Left lobe of liver (tissue), 1 donor: ENCODE results near the gene NUDT12.

DNA sequence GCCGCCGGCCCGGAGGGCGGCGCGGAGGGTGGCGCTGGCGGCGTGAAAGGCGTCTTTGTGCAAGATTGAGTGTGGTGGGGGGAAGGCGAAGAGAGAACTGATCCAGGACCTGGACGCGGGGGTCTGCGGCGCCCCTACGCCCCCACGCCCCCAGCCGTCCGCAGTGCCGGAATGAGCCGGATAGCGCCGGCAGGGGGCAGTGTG, 4.5 kb upstream of the RGMB start:
- PRO-cap: no peak

- PRO-cap: no peak
These were observed 4.2 kb upstream of the RGMB start for GRCh38 chr5:98769248-98769690.

GRCh38 chr5:98803161-98803414, 29.6 kb downstream of the RGMB start:
- PRO-cap: no peak

- PRO-cap: no peak
These were observed 56.2 kb downstream of the CHD1 start for GRCh38 chr5:98872425-98873149.

- PRO-cap: no peak
These were observed 36.4 kb downstream of the CHD1 start for GRCh38 chr5:98892250-98892900.

GRCh38 chr5:100052619-100053222, 482.5 kb upstream of the FAM174A start:
- PRO-cap: unidirectional peak, plus-strand start at chr5:100052999

GRCh38 chr5:100841639-100842013, 61.5 kb downstream of the ST8SIA4 start:
- PRO-cap: no peak

- PRO-cap: no peak
These were observed 3.3 kb downstream of the ST8SIA4 start for GRCh38 chr5:100899796-100900151.

DNA sequence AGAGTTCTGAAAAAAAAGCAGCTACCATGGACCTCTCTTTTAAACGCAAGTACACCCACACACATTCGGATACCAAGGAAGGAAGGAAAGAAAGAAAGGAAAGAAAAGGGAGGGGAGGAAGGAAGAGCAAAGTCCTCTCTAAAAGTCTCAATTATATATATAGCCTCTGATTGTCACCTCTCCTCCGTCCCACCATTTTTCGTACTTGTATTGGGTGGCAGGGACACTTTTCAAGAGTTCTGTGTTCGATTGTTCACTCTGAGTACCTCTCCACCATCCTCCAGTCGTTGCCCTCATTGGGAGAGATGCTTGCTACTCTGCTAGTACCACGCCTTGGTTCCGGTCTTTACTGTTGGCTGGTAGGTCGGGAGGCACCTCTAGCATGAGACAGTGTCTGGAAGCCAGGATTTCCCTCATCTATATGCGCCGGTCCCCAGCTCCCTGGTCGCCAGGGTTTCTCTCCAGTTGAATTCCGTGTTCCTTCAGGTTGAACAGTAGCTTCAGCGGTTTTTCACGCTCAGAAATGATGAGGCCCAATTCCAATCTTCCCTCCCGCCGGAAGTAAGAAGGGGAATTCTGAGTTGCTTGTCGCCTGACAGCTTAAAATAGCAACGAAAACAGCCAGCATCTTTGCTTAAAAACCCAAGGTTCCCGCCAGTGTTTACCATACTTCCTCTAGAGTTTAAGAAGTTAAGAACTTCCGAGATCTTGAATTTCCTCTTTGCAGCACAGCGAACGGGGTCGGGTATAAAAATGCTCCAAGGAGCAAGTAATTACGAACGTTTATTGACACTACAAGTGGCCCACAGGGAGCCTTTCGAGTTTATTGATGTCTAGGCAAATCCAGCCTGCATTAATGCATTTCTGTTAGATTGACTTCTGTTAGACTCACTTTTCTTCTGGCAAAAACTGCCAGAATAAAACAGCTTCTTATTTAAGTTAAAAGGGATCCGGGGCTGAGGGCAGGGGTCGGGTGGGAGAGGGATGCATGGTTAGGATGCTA, 1.2 kb upstream of the ST8SIA4 start:
- PRO-cap: no peak

- PRO-cap: unidirectional peak, plus-strand start at chr5:102241952
These were observed 54.3 kb downstream of the SLCO4C1 start for GRCh38 chr5:102241720-102242165.

DNA sequence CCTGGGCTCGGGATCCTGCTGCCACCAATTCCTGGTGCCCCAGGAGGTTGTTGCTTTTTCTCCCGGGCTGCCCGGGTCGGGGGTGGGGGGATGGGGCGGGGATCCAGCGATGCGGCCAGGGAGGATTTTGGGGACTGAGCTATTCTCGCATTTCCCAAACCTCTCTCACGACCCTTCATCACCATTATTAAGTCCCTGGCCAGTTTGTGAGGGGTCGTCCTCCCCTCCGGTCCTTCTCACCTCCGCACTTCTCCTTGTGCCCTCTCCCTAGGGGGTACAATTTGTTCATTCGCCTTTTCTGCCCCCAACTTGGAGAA, 277 bp downstream of the PAM start:
- PRO-cap: no peak

- PRO-cap: no peak
These were observed 3.8 kb downstream of the PAM start for GRCh38 chr5:102758925-102759324.

DNA sequence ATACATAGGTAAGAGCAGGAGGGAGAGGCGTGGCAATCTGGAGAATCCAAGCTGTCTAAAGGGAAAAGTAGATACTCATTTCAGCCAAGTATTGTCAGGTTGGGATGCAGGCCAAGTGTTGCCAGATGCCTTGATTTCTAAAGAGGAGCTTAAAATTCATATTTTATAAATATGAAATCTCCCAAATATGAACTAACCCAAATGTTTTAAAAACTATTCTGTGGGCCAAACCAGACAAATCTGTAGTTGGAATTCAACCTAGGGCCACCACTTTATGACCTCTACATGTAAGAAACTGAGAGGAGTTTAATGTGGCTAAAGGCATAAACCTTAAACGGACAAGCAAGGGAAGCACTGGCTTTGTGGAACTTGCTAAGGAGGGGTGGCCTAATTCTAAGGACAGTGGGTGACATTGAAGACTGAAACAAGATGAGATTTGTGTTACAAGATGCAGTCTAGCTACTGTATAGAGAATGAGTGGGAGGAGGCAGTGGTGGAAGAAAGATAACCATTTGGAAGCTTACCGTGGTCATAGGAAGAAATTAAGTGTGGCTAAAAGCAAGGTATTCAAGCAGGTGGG, 4.4 kb downstream of the PAM start:
- PRO-cap: no peak

DNA sequence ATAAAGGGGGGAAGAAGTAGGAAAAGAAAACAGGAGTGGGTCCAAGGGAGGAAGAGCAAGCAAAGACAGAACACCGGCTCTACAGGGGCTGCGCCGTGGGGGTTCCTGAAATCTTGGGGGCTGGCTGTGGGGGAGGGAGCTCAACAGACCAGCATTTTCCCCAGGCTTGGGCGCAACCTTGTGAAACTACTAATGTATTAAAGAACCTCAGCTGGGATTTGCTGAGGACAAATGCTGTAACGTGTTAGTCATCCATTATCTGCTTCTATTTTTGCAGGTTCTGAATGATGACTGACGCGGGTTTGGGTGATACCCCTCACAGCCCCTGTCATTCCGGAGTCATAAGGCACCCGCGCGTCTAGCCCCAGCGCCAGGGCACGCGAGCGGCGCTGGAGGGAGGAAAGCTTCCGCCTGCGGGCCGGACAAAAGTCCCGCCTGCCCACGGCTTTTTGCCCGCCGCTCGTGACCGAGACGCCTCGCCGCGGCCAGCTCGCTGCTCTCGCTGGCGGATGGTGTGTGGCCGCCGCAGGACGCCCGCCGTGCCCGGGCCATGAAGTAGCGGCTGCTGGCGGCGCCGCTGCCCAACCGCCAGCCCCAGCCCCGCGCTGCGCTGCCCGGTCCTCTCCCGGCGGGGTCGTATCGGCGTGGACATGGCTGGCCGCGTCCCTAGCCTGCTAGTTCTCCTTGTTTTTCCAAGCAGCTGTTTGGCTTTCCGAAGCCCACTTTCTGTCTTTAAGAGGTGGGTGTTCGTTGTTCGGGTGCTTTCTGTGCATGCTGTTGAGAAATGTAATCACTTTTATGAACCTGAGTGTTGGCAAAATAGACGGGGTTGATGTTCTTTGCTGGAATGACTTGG, 110.7 kb downstream of the PAM start:
- PRO-cap: no peak

- PRO-cap: no peak
These were observed 169.4 kb downstream of the GIN1 start for GRCh38 chr5:102950513-102951005.

DNA sequence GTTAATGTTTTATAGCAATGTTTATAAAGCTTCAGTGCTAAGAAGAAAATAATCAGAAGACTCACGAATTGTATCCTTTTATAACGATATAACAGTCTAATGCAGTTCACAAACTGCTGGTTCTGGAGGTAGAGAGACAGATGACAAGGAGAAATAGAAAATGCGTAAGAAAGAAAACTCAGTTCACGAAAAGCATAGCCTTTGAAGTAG, 1.6 kb downstream of the GIN1 start:
- PRO-cap: no peak

- PRO-cap: unidirectional peak, minus-strand start at chr5:103562540; bidirectional peak, plus-strand start at chr5:103562902, minus-strand start at chr5:103562789
These were observed at the start of gene NUDT12 for GRCh38 chr5:103562328-103563066. TSS of gene NUDT12 (minus strand) at chr5:103562789.

DNA sequence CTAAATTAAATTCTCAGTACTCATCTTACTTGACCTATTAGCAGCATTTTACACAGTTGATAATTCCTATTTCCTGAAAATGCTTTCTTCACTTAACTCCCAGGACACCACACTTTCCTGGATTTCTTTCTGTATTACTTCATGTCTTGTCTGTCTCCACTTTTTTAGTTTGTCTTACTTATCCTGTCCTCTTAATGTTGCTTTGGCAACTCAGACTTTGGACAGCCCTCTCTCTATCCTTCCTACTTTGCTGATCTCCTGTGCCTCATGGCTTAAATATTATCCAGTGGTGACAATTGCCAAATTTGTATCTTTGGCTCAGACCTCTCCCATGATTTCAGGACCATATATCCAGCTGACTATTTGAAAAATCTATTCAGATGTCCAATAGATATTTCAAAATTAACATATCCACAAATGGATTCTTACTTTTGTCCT, 39.9 kb upstream of the NUDT12 start:
- PRO-cap: unidirectional peak, minus-strand start at position 166 of the sequence

DNA sequence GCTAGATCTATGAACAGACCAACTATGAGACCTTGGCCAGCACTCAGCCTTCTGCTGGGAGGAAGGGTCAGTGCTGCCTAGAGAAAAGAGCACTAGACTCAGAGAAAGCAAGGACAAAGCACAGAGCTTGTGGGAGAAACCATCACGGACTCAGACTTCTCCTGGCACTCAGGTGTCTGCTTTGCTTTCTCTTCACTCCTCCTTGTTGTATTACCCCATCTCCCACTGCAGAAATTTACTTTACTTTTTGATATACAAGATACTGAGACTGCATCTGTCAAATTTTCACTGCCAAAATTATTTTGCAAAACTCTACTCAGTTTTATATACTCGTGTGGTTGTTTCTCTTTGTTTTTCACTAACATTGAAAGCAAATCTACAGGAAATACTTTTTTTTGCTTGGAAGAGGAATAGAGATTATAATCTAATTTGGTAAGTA, 890.1 kb upstream of the NUDT12 start:
- PRO-cap: no peak

DNA sequence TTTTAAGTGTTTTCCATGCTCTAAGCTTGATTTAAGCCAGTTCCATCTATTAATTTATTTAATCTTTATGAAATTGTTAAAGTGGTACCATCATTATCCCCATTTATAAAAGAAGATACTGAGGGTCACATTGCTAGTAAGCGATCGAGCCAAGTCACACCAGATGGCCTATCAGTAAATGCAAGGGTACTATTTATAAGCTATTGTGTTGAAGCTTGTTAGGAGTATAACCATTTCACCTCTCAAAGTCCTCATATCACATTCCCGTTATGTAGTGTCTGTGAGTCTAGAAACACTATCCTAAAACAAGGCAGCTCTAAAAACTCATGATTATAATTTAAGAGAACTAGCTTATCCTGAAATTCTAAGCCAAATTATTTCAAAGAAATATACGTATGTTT, 1161.9 kb downstream of the EFNA5 start:
- PRO-cap: no peak